Mesenchymal stem cell of the bone marrow (primary cell): Measurements from ENCODE around the genes OR10R2, OR6N1, PYHIN1, FCRL6 and TAGLN2.

GRCh38 chr1:157274654-157275990, 136.9 kb upstream of the ETV3 start:
- CAGE, long polyA plus RNA: no peak

DNA sequence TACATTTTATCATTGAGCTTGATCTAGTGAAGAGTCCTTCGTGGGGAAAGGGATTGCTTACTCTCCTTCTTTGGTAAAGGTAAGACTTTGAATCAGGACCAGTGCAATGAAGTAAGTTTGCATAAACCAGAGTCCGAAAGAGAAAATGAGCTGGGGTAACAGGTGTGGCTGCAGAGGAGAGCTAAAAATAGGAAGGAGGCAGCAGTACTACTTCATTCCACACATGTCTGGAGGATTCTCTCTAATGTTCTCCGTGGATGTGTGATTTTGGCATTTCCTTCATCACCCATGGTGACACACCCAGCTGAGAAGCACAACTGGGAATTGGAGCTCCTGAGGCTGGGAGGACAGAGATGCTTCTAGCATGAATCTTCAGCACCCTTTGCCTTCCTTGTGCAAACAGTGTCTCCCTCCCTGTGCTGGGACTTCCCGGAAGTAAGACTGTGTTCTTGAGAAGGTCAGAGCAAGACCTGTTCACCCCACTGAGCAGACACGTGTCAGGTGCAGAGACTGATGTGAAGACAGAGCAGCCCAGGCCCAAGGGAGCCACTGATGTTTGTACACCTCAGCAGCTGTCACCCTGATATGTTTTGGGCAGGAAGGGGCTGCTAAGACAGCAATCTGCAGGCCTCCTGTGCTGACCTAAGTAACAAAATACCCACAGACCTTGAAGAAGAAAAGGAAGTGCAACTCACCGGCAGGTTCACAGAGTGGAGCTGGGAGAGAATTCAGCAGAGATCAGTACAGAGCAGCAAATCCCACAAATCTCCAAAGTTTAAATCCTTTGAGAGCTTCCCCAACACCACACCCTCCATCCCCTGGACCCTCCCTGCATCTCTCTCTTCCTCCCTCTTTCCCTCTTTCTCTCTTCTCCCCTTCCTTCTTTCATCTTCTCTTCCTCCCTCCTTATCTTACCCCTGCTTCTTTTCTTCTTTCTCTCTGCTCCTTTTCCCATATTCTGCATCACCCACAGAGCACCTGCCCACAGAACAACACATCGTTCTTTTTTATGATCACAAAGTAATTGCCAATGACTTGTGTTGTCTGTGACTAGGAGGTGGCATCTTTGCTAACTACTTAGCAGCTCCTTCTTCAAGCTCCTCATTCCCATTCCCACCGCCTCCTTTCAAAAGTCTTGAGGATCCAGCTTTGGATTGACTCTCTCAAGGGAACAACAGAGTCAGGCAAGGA, 13.1 kb downstream of the FCRL1 start:
- CAGE, long polyA plus RNA: no peak

DNA sequence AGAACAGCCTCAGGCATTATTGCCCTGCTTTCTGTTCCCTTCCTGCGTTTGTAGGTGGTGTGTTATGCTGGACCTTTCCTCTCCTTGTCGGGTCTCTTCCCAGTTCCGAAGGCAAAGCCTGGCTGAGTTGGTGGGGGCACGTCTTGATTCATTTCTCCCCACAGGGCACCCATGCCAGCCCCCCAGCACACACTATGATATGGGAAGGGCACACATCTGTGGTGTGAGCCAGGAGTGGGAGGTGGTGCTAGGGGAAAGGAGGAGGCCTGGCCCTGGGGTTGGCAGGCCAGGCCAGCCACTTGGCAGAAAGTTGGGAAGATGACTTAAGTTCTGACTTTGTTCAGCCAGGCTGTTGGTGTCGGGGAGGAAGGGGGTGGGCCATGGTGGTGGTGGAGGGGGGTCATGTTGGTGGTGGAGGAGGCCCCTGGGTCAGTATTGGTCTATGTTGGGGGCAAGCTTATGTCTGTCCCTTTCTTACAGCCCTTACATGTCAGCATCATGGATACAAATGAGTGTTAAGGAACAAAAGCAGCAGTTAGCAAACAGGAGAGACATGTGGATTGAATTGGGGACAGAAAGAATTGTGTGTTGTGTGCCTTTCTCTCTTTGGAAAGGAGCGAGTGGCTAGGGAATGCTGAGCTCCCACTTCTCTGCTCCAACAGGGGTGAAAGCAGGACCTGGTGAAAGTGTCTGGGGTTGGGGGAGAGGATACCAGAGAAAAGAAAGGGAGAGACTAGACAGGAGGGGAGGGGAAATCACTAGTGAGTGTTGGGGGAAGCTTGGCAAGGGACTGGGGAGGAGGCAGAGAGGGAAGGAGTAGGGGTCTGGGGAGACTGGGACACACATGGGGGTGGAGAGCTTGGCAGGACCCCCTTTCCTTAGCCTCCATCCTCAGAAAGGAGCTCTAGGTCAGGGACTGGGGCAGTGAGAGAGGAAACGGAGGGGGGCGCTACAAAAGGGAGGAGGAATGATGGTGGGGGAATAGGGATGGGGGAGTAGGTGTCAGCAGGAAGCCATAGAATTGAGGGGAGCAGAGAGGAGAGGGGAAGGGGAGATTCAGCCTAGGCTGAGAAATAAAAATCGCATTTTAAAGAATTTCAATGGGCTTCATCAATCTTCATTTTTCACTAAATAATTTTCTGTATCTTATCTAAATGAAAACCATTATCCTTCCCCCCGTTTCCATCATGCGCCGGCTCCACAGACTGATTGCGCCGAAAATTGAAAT, 2.1 kb downstream of the KIRREL1 start:
- CAGE, long polyA plus RNA: no peak

DNA sequence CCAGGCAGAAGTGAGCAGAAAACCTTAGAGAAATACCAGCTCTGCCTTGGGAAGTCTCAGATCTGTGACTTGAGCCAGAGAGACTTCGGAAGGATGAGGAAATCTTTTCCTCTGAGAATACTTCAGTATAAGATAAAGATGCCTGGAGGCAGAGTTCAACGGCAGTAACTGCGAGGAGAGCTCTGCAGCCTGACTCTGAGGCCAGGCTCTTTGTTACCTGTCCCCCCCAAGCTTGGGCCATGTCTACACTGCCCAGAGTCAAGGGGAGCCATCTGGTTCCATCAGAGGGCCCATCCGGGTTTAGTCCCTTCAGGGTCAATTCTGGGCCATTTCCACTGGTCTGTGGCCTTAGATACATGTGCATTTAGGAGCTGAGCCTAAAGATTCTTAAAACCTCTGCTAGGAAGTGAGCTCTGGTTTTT, 8.6 kb downstream of the KIRREL1 start:
- CAGE, long polyA plus RNA: no peak

- CAGE, long polyA plus RNA: no peak
These were observed 3.0 kb downstream of the SMIM42 start for GRCh38 chr1:158125166-158125387.

- CAGE, long polyA plus RNA: no peak
These were observed at the start of gene OR10R2 for GRCh38 chr1:158472041-158472433. TSS of gene OR10R2 (plus strand) at chr1:158472220.

GRCh38 chr1:158730915-158731403, 10.4 kb upstream of the OR6K3 start:
- CAGE, long polyA plus RNA: no peak

DNA sequence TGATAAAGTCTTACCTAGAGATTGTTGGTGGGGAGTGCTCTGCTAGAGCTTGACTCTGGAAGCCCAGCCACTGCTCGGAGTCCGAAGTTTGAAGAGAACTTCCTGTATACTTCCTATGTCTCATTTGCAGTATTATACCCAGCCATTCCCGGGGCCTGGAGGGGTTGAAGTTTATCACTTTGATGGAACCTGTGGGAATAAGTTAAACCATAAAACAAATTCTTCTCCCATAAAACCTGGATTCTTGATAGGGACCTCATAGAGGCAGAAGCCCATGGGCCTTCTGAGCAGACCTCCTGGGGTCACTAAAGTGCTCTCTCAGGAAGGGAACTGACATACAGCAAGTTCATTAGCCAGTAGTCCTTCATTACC, at the start of gene OR6N1:
Gene OR6N1 (minus strand): TSS at position 189 of the 372 bp plus-strand sequence.
- CAGE, long polyA plus RNA: no peak

GRCh38 chr1:158931085-158931661, at the start of gene PYHIN1:
TSS of gene PYHIN1 (plus strand) at chr1:158931552.
- CAGE, long polyA plus RNA: no peak

DNA sequence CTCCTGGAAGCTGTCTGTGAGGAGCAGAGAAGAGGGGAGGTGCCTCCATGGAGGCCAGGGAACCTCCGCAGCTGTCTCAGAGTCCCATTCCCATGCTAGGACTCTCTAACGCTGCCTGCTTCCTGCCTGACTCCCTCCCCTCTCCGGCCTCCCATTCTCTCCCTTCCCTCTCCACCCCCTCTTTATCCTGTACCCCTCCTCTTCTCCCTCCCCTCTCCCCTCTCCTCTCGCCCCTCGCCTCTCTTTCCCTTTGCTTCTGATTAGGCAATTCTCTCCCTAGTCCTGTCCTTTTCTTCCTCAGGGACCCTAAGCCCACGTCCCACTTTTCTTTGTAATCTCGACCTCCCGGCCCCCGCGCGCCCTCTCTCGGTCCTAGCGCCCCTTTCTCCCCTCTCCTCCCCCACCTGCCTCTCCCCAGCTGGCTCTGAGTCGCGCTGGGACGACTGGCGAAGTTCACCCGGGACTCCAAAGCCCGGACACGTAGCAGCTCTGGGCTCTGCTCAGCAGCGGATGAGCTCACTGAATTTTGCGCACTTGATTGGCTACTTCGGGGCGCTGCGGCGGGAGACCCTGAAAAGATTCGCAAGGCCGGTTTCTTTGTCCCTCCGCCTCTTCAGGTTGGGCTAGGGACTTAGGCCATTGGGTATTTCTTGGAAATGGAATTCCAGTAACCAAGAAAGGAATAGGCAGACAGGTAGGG, 16.4 kb upstream of the ACKR1 start:
- CAGE, long polyA plus RNA: no peak

DNA sequence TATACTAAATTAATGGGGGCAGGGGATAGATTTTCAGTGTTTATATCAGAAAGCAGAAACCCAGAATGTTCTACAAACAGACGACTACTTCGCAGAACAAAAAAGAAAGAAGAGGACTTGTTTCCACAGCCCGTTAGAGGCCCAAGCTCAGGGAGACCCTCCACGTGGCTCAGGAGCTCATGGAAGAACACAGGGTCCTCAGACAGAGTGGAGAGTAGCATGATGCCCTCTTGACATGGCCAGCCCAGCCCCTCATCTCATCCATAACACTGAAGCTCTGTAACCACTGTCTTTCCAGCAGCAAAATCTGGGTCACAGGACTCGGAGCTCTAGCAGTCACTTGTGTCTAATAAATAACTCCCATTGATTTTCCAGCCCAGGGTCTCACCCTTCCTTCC, 20.9 kb upstream of the OR10J5 start:
- CAGE, long polyA plus RNA: no peak

DNA sequence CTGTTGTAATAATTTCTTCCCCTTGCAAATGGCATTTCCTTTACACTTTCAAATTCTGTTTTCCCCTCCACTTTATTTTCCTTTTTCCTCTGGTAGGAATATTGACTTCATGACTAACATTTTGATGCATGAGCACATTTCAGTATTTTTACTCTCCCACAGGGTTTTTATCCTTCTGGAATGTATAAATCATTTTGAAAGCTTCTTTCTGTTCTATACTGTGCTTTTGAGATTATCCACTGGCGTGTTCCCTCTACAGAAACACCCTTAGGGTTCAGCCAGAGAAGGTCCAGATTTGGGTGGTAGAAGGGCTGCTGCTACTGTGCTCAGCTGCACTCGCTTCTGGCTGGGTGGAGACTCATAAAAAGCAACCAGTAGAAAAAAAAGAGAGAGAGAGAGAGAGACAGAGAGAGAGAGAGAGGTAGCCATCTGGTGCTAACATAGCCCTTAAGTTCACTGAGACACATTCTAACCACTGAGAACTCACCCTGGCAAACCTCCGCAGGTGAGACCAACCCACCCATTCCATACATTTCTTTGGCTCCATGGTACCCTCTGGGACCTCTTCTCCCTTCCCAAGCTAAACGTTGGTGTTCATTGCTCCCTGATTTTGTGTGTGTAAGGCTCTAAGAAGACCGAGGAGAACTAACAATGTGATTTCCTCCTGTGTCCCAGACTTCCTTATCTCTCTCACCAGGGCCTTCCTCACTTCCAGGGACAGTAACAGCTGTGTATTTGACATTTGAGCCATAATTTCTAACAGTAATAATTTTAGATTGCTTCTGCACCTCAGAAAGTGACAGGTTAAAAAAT, 7.1 kb downstream of the APCS start:
- CAGE, long polyA plus RNA: no peak

GRCh38 chr1:159802217-159802655, at the start of gene FCRL6:
TSS of gene FCRL6 (plus strand) at chr1:159802360.
- CAGE, long polyA plus RNA: no peak

DNA sequence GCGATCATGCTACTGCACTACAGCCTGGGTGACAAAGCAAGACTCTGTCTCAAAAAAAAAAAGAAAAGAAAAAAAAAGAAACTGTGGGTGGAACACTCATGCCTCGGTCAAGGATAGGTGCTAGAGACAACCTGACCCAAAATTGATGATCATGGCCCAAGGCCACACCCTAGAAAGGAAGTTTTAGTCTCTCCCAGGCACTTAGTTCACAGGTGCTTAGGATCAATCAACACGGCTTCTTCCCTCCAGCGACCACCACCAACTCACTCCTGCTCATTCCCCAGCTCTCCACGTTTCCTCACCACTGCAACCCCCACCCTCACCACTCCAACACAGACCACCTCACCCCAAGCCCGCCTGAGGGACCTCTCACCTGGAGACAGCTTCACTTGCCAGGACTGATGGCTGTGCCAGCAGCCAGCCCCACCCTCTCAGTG, 7.9 kb downstream of the TAGLN2 start:
- CAGE, long polyA plus RNA: no peak

DNA sequence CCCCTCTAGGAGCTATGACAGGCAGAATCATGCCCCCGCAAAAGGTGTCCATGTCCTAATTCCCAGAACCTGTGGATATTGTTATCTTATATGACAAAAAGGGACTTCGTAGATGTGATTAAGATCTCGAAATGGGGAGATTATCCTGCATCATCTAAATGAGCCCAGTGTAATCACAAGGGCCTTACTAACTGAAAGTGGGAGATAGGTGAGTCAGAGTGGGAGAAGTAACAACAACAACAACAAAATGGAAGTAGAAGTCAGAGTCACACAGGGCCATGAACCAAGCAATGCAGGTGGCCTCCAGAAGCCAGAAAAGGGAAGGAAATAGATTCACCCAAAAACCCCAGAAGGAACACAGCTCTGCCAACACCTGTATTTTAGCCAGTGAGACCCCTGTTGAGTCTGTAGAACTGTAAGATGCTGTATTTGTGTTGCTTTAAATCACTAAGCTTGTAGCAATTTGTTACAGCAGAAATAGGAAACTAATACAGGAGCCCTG, 4.1 kb downstream of the TAGLN2 start:
- CAGE, long polyA plus RNA: no peak

DNA sequence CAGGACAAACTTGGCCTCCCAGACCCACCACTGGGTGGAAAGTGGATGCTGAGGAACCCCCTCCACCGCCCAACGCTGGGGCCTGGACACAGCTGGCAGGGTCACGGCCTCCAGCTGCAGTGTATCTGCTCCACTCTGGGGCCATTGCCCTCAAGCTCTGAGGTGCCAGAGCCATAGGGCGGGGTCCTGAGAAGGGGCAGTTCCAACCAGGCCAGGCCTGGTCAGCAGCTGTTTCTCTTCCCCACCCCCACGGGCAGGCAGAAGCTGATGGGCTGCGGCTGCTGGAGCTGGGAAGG, 2.5 kb downstream of the TAGLN2 start:
- CAGE, long polyA plus RNA: no peak

DNA sequence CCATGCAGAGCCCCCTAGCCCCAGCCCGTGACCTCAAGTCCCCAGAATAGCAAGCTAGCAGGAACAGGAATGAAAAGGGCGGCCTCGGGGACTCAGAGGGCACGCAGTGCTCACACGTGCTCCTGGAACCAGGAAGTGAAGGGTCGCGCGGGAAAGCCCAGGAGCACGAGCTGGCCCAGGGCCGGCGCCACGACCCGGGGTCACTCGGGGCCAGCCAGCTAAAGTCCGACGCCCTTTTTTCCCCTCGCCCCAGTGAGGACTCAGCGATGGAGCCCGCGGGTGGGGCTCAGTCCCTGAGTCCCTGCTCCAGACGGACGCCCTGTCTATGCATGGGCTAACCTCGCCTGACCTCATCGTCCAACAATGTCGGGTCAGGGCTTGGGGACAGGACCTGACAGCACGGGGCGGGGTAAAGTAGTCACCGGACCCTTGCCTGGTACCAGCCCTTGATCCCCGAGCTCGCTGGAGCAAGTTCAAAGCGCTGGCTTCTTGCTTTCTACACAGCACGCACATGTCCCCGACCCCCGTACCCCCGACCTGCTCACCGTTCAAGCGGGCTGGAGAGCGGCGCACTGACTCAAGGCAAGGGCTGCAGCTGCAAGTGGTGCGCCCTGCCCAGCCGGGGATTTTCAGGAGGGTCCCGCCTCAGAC, at the start of gene TAGLN2:
Gene TAGLN2 (minus strand): TSS at position 603 of the 651 bp plus-strand sequence.
- CAGE, long polyA plus RNA: no peak

- CAGE, long polyA plus RNA: no peak
These were observed 5.6 kb downstream of the IGSF9 start for GRCh38 chr1:159939705-159940371.

- CAGE, long polyA plus RNA: no peak
These were observed 7.0 kb upstream of the SLAMF9 start for GRCh38 chr1:159960781-159961674.

DNA sequence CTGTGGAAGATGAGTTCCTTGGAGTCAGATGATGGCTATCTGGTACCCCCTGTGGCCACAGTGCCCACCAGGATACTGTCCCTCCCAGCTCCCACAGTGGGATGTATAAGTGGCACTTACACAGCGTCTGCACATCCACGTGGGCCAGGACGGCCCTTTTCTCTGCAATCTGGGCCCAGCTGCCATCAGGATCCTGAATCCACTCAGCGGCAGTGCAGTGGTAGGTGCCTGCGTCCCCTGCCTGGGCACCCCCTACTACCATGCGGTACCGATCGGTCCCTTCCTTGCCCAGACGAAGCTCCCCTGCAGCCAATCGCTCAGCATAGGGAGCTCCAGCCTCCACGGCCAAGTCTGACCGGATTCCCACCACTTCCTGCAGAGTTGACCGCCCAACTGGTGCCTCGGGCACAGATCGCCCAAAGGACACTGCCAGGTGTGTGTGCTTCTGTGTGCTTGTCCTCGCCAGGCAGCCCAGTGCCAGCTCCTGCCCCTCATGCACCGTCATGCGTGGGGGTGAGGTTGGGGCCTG, 4.8 kb downstream of the IGSF8 start:
- CAGE, long polyA plus RNA: no peak